ENCODE results near the genes SPACA5, SLC38A5 and CCDC120.

GRCh38 chrX:47802689-47803097 lies 34.0 kb upstream of the ZNF81 start:
- RRBS = no CpG with 5 or more reads among the region's 4 CpGs

GRCh38 chrX:48006827-48007191 lies at the start of gene SPACA5:
TSS of gene SPACA5 (plus strand) at chrX:48006988.
- RRBS = no CpG with 5 or more reads among the region's 5 CpGs

GRCh38 chrX:48020830-48022121 lies 14.5 kb downstream of the SPACA5 start:
- RRBS = 24% methylated on average over 6 of the region's 32 CpGs

GRCh38 chrX:48469900-48470613 lies at the start of gene SLC38A5:
TSS of gene SLC38A5 (minus strand) at chrX:48470260.
- RRBS = no CpG with 5 or more reads among the region's 13 CpGs

- RRBS = no CpG with 5 or more reads among the region's 25 CpGs
These were observed 615 bp downstream of the PORCN start for GRCh38 chrX:48509262-48509952.

DNA sequence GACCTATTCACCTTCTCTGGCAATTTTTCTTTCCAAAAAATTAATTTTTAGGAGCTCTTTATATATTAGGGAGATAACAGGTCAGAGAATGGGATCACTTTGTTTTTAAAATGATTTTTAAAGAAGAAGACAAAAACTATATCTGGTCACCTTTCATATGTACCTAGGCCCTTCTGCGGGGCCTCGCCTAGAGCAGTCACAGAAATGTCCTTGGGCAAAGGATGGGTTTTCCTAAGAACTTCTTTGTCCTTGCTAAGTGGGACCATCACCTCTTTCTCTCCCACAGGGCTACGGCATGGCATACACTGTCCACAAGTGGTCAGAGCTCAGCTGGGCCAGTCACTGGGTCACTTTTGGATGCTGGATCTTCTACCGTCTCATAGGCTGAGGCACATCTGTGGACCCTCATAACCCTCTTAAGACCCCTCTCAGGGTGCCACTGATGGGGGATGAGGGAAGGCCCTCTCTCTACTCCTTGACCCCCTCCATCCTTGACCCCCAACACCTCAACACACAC lies 1.5 kb upstream of the EBP start:
- RRBS = no CpG with 5 or more reads among the region's 4 CpGs

DNA sequence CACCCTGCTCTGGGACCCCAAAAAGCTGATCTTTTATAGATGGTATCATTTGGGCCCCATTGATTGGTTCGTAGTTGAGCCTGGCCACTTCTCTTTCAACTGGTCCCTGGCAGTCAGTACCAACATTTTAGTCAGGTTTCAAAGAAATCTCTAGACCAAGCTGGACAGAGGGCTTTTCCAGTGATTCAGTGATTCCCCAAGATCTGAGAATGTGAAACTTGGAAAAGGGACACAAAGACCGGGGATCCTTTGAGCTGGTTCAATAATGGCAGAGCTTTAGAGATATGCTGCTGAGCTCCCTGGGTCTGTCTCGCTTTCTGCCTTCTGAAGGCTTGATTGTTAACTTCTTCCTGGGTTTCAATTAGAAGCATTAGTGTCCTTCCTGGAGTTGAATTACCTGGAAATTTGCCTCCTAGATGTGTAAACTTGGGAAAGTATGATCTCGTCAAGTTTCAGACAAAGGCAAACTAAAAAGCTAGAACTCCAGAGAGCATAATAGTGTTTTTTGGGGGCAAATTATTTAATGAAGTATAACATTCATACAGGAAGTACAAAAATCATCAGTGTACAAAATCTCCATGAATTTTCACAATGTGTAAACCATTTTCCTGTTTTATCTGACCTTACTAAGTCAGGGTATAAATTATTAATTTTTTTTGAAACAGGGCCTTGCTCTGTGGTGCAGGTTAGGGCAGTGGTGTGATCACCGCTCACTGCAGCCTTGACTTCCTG lies 1.3 kb upstream of the TBC1D25 start:
- RRBS = no CpG with 5 or more reads among the region's 5 CpGs

DNA sequence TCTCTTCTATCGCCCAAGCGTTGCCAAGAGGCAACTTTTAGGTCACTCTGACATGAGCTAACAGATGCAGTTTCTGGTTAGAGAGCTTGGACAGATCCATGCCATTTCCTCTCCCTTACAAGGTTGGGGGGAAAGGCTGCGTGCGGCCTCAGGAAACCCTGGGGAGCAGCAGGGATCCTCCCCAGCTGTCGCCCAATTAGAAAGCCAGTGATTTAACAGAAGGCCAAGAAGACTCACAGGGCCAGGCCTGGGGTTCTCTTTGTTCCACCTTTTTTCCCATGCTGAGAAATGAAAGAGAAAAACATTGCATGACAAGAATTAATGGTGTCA lies 35.2 kb upstream of the WAS start:
- RRBS = no CpG with 5 or more reads among the region's 5 CpGs

- RRBS = no CpG with 5 or more reads among the region's 14 CpGs
These were observed 11.1 kb downstream of the SUV39H1 start for GRCh38 chrX:48707338-48708294.

GRCh38 chrX:48790535-48791128 lies 4.2 kb downstream of the GATA1 start:
- RRBS = no CpG with 5 or more reads among the region's 6 CpGs

DNA sequence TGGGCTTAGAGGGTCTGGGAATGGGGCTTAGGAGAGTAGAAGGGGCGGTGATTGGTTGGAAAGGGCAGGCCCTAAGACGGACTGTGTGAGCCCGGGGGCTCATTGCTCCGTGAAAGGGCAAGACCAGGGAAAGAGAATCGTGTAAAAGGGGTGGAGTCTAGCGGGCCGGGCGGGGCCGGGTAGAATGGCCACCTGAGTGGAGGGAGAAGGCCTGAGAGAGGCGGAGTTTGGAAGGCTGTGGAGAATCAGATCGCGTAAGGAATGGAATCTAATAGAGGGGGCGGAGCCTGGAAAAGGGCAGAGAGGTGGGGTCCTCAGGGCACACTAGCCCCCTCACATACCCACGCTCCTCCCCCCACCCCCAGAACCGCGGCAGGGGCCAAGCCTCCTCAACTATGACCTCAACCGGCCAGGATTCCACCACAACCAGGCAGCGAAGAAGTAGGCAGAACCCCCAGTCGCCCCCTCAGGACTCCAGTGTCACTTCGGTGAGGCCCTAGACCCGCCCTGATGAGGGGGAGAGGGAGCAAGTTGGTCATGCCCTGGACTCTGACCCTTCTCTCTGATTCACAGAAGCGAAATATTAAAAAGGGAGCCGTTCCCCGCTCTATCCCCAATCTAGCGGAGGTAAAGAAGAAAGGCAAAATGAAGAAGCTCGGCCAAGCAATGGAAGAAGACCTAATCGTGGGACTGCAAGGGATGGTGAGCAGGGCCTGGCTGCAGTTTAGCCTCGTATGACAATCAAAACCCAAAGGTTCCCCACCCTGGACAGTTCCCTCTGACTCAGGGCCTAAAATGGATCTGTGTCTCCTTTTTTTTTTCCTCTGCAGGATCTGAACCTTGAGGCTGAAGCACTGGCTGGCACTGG lies 665 bp downstream of the HDAC6 start:
- RRBS = 11% methylated on average over 5 of the region's 28 CpGs

DNA sequence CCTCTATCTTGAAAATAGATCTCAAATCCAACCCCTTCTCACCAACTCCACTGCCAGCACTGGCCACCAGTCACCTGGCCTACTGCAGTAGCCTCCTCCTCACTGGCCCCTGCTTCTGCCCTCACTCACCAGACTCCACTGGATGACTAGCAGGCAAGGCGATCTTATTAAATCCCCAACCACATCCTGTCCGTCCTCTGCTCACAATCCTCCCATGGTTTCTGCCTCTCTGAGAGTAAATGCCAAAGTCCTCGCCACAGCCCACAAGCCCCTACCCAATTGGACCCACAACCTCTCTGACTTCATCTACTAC lies 5.4 kb upstream of the PIM2 start:
- RRBS = no CpG with 5 or more reads among the region's 3 CpGs

- RRBS = no CpG with 5 or more reads among the region's 8 CpGs
These were observed 1.4 kb downstream of the OTUD5 start for GRCh38 chrX:48955832-48956580.

GRCh38 chrX:48970972-48971642 lies 537 bp downstream of the KCND1 start:
- RRBS = no CpG with 5 or more reads among the region's 11 CpGs

- RRBS = 57% methylated on average over 1 of the region's 18 CpGs
These were observed 3.0 kb downstream of the TFE3 start for GRCh38 chrX:49039739-49041032.

GRCh38 chrX:49058681-49059141 lies at the start of gene CCDC120:
TSS of gene CCDC120 (plus strand) at chrX:49058999.
- RRBS = 9% methylated on average over 2 of the region's 4 CpGs

DNA sequence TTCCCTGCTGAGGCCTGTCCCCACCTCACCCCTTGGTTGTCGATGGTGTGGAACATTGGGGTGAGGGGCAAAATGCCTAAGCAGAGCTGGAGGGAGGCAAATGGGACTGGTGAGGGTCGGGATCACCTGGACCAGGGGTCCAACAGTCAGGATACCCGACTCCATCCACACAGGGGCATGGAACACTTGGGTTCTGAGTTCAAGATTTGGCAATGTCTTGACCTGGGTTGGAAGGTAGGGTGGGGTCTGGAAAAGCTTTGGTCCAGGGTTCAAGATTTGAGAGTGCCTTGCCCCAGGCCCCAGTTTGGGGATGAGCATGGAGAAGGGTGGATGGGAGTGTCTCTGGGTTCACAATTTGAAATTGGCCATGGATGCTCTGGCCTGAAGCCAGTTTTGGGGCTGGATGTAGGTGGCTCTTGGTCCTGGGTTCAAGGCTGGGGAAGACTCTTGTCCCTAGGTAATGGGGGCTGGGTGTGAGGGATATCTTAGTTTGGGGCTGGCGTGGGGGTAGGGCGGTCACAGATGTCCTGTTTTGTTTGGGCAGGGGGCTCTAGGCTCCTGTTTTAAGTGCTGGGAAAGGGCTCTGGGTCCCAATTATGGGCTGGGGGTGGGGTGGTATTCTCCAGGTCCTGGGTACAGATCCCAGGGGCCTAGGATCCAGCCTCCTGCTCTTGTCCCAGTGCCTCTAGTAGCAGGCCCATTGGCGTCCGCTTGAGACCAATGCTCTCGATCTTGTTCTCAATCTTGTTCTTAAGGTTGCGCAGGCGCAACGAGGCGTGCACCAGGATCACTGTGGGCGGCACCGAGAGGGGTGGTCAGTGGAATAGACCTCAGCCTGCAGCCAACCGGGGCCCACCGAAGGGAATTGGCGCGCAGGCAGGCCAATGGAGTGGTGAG lies 2.3 kb downstream of the PRAF2 start:
- RRBS = no CpG with 5 or more reads among the region's 18 CpGs

- RRBS = no CpG with 5 or more reads among the region's 11 CpGs
These were observed 18.4 kb upstream of the GPKOW start for GRCh38 chrX:49141645-49142526.

DNA sequence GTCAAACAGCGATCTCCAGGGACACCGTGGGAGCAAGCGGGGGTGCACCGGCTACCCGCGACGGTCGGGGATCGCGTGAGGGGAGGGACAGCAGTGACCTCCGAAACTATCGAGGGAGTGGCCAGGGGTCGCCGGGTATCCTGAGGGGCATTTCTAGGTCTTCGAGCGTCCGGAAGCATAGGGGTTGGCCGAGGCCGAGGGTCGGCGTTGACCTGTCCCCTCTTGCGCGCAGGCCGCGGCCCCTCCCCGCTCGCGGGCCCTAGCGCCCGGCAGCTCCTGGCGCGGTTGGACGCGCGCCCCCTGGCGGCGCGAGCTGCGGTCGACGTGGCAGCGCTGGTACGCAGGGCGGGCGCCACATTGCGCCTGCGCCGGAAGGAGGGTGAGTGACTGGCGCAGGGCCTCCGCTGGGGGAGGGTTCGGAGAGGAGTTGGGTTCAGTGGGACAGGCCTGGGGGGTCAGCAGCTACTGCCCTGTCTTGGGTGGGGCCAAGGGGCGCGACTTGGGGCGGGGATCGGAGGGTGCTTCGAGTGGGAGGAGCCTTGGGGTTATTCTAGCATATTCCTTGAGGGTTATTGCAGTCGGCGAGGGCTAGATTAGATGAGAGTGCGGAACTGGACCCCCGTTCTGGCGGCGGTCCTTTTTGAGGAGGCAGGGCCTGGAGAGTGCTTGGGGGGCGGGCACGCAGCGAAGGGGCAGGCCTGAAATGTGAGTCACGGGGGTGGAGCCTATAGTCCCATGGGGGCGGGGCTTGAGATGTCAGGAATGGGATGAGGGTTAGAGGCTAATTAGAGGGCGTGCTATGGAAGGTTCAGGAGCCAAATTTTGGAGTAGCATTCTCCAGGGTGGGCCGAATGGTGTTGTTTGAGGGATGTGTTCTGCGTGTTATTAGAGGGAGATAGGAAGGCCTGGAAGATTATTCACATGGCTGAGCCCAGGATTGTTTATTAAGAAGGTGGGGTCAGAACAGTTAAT lies 1.3 kb downstream of the MAGIX start:
- RRBS = 15% methylated on average over 2 of the region's 70 CpGs

- RRBS = 20% methylated on average over 16 of the region's 38 CpGs
These were observed 4.4 kb upstream of the PLP2 start for GRCh38 chrX:49166900-49168090.

Data from islet of Langerhans (tissue), 1 donor.